Colonic mucosa (tissue), 1 donor: ENCODE data around the genes TMEM165, PDCL2, CEP135 and NOA1.

DNA sequence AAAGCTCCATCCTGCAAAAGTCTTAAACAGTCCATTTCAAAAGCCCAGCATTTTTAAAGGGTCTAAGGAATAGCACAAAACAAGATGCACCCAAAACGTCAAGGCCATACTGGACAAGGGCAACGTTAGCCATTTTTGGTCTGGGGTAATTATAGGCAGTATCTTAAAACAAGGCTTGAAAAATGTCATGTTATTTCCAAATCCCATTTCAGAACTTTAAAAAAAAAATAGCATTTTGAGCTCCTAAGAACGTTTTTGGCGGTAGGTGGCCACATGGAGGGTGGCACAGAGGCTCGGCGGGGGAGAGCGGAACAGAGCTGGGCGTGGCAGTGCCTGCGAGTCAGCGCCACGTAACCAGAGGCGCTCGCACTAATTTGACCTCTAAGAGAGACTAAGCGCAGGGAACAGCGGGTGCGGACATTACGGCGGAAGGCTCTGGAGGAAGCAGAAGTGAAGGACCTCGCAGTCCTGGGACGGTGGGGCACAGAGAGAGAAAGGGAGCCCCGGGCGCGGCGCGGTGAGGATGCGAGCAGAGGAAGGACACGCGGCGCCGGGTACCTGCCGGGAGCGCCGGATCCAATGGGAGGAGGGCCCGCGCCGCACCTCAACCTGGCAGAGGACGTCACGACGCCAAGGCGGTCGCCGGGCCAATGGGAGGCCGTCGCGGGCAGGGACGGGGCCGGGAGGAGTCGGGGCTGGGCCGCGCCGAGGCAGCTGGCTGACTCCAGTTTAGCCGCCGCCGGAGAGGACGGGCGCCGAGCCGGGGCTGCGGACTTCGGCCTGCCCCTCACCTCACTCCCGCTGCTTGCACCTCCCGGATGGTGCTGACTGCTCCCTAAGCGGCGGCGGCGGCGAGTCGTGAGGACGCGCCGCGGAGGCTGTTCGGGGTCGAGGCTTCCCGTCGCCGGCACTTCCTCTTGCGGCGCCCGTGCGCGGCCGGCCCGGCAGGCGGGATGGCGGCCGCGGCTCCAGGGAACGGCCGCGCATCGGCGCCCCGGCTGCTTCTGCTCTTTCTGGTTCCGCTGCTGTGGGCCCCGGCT is at the start of gene TMEM165:
Gene TMEM165 (plus strand): TSS at position 721 of the 1,040 bp plus-strand sequence.
- PRO-cap = bidirectional peak, plus-strand start at position 400 of the sequence, minus-strand start at position 313 of the sequence; bidirectional peak, plus-strand start at position 742 of the sequence, minus-strand start at position 581 of the sequence

DNA sequence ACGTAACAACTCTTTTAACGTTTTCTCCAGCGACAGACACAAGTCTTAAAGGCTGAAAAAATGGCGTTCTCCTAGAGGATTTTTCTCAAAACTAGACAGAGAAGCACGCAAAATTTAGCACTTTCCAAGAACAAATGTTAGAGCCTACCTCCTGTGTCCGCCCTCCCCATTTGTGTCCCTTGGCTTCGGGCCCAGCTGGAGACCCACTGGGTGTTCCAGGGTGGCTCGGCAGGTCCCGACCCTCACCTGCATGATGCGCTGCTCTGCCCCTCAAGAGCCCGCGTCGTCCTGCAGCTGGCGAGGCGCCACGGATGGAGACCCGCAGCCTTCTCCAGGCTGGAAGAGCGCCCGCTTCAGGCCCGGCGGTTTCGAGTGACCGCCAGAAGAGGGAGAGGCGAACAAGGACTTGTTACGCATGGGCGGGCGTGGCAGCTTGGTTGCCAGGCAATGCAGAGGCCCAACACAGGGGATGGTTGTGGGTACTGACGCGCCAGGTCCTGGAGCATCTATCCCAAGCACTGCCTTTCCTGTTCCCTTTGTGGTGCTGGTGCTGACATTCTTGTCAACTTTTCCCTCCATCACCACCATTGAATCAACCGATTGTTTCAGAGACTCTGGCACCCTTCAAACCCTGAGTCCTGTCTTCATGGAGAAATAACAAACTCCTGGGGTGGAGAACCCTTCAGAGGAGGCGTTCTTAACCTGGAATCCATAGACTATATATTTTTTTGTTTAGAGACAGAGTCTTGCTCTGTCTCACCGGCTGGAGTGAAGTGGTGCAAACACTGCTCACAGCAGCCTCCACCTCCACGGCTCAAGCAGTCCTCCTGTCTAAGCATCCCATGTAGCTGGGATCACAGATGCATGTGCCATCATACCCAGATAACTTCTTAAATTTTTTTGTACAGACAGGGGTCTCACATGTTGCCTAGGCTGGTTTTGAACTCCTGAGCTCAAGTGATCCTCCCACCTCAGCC is at the start of gene PDCL2:
Gene PDCL2 (minus strand): TSS at position 388 of the 977 bp plus-strand sequence.
- PRO-cap = no peak

DNA sequence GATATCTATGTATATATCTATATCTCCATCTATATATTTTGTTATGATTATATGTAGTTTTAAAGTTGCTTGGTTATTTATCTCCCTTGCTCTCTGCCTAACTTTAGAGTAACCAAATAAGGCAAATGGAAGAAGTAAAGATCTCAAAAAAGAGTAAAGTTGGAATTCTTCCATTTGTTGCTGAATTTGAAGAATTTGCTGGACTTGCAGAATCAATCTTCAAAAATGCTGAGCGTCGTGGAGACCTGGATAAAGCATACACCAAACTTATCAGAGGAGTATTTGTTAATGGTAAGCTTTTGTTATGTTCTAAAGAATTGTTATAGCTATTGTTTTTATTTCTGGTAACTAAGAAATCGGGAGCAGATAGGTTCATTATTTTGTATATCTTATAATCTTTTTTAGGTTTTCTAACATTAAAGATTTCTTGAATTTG is 43.2 kb downstream of the EXOC1 start:
- PRO-cap = no peak

GRCh38 chr4:55920451-55921129 is 28.2 kb upstream of the CEP135 start:
- PRO-cap = unidirectional peak, minus-strand start at chr4:55920722

- PRO-cap = bidirectional peak, plus-strand start at chr4:55949284, minus-strand start at chr4:55949181
These were observed at the start of gene CEP135 for GRCh38 chr4:55948396-55949211. Gene CEP135 (plus strand): TSS chr4:55948945.

DNA sequence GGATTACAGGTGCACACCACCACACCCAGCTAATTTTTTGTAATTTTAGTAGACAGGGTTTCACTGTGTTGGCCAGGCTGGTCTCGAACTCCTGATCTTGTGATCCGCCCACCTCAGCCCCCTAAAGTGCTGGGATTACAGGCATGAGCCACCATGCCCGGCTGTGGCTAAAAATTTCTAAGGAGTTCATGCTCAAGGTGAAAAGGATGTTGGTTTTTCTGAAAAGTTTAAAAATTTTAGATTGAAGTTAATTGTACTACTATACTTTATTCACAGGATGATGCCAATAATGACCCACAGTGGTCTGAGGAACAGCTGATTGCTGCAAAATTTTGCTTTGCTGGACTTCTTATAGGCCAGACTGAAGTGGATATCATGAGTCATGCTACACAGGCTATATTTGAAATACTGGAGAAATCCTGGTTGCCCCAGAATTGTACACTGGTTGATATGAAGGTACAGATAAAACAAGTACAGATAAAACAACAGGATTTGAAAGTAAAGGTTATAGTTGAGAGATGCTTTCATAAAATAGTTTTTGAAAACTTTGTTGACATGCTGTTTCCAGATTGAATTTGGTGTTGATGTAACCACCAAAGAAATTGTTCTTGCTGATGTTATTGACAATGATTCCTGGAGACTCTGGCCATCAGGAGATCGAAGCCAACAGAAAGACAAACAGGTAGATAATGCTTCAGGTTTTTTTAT is 12.2 kb downstream of the PAICS start:
- PRO-cap = no peak

GRCh38 chr4:56592219-56592875 is 61.9 kb downstream of the THEGL start:
- PRO-cap = no peak

GRCh38 chr4:56655911-56656667 is 25.0 kb downstream of the HOPX start:
- PRO-cap = unidirectional peak, minus-strand start at chr4:56656482; unidirectional peak, minus-strand start at chr4:56656517

- PRO-cap = bidirectional peak, plus-strand start at chr4:56908747, minus-strand start at chr4:56908753; bidirectional peak, plus-strand start at chr4:56909185, minus-strand start at chr4:56908854
These were observed 1.0 kb downstream of the REST start for GRCh38 chr4:56908397-56909478.

DNA sequence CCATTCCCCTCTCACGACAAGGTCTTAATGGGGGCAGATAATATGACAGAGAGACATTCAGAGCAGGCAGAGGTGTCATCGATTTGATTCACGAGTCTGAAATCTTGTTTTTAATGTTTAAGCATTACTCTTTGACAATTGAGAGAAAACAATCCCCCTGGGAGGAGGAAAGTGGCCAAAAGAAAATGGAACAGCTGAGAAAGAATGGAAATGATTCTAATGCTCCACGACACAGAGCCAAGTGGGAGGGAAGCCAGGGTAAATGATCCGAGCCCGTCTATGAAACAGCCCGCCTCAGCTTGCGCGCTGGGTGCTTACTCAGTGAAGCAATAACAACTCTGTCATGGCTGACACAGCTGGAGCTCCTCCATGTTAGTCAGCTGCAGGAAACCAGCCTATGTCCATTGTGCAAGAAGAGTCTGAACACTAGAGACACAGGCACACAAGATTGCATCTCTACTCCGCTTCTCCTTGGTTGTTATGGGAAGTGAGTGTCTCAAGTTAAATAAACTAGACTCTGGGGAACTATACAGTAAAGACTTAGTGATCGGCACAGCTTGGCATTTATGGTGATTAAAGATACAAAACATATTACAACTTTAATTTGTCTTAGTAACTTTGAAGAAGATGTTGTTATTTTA is 19.3 kb downstream of the NOA1 start:
- PRO-cap = no peak

DNA sequence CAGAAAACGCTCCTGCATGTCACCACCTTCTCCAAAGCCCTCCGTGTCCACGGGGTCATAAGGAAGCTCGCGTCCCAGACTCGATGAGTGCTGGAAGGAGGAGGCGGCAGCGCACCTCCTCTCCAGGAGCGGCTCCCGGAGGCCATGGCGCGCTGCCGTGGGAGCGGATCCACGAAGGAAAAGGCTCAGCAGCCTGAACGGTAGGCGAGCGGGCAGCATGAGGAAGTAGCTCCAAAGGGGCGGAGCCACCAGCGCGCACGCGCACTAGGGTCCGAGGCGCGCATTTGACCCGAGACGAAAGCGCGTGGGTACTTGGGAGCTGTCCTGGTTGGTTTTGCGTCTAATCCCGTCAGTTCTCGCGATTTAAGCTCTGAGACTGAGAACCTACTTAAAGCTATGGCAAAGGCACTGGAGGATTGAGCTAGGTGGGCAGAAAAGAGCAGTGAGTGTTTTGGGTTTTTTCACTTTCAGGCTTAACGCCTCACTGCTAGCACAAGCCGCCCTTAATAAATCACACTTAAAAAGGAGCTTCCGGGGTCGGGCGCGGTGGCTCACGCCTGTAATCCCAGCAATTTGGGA is at the start of gene NOA1:
Gene NOA1 (minus strand): TSS at position 240 of the 579 bp plus-strand sequence.
- PRO-cap = bidirectional peak, plus-strand start at position 416 of the sequence, minus-strand start at position 195 of the sequence

DNA sequence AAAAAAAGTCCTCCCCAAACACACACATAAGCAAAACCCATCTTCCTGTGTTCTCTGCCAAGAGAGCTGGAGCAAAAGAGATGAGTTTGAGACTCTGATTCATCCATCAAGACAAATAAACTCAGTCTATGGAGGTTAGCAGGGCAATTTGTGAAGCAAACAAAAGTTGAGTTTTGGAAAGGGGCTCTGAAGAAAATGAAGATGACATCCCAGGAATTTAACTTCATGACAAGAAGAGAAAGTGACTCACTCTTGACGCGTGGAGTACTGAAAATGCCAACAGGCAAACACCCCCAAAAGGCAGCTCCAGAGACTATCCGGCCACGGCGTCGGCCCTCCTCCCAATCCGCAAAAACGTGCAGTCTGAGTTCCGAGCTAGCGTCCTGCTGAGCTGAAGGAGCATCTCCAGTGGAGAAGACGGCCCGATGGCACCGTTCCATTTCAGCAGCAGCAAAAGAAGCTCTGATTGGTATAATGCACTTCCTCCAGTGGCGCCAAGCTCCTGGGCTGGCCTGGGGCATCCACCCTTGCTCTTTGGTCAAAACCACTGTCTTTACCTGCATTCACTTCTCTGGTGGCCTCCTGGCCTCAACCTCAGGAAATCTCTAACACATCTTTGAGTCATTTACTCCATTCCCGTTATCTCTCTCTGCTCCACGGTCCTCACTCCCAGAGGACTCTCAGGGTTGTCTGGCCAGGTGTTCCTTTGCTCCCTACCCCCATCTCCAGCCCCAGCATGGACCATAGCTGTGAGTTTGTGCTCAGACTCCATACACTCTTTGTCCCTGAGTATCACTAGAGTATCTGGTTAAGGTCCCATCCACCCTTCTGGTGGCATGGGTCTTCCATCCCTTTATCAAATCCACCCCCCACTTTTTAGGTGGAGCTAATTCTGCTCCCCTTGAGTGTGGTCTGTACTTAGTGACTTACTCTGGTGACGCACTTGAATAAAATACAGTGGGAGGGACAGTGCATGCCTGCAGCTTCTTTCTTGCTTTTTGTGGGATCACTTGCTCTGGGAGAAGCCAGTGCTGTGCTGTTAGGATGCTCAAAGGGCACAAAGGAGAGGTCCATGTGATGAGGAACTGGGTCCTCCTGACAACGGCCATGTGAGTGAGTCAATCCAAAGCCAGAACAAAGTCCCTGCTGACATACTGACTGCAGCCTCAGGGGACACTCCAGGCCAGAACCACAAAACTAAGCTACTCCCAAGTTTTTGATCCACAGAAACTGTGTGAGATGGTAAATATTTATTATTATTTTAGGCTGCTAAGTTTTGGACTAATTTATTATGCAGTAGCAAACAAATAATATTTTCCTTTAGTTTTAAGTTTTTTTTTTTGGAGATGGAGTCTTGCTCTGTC is 44.5 kb downstream of the IGFBP7 start:
- PRO-cap = bidirectional peak, plus-strand start at position 402 of the sequence, minus-strand start at position 344 of the sequence

GRCh38 chr4:57084796-57085765 is 25.1 kb downstream of the IGFBP7 start:
- PRO-cap = no peak

DNA sequence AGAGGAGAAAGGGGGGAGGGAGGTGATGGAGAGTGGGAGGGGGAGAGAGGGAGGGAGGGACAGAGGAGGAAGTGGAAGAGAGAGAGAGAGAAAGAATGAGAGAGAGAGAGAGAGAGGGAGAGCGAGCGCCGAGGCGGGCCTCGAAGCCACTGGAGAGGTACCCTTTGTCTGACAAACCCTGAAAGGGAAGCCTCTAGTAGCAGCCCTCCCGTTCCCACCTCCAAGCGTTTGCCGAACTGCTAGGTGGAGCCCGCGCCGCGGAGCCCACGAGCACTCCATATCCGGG is 226 bp upstream of the ADGRL3 start:
- PRO-cap = no peak

GRCh38 chr4:67453743-67454373 is 91.4 kb downstream of the CENPC start:
- PRO-cap = no peak

DNA sequence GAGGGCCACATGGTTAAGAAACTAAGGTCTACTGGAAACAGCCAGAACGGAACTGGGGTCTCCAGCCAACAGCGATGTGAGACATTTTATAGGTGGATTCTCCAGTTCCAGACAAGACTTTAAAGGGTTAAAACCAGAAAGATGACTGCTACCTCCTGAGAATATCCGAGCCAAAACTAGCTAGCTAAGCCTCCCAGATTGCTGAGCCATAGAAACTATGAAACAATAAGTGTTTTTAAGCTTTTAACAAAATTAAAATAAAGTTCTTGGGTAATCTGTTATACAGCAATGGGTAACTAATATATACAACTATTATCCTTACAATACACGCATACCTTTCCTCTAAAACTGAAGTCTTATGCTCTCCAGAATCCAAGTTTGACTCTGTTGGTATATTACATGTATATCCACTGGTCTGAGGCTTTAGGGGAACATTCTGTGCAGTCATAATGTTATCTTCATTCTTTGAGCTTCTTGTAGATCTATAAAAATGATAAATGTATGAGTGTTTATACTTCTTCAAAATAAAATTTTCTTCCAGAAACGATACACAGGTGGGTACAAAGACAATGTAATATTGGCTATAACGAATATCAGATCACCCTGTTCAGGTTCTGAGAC is 38.7 kb downstream of the CENPC start:
- PRO-cap = no peak

DNA sequence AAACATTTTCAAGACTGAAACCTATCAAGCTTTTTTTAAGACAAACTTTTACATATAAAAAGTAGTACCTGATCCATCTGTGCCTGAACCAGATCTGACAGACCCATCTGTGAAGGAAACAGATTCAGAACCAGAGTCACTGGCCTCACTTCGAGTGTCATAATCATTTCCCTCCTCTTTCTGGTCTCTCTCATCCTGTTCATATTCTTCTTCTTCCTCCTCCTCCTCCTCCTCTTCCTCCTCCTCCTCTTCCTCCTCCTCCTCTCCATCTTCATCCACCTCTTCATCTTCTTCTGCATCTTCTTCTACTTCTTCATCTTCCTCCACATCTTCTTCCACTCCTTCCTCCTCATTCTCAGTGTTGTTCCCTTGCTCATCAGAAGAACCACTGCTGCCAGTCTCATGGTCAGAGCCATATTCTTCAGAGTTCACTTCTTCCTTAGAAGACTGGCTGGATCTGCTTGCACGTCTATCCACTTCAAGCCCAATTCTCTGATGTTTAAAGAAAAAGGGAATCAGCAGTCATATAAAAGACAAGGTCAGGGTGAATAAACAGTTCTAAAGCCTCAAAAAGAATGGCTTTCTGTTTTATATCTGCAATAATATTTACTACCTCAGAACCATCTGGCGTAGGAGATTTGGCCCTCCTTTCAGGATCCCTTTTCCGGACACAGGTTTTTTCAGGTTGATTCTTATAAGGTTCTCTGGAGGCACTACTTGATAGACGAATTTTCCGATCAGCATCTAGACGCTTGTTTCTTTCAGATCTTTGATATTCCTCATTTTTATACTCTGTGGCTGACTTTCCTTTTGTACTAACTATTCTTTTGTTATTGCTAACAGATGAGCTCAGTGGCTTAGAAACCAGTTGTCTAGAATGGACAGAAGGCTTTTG is 12.7 kb downstream of the YTHDC1 start:
- PRO-cap = no peak

DNA sequence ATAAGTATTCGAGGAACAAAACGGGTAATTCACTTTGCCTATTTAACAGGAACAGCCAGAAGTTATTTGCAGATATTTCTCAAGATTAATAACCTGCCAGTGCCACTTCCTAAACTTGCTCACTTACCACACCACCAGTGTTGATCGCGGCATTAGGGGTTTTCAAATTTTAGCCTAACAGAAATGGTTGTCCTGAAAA is 808 bp downstream of the YTHDC1 start:
- PRO-cap = no peak

GRCh38 chr4:68406871-68407687 is 40.2 kb upstream of the TMPRSS11E start:
- PRO-cap = no peak

GRCh38 chr4:69057383-69057786 is 38.9 kb upstream of the UGT2B7 start:
- PRO-cap = no peak